Diencephalon (tissue), 2 donors: ENCODE results near the genes KPTN, CRX and BSPH1.

- RAMPAGE, long total RNA = no peak
These were observed 8.3 kb upstream of the SAE1 start for GRCh38 chr19:47122266-47122894.

GRCh38 chr19:47296303-47296578 is 13.4 kb upstream of the C5AR1 start:
- RAMPAGE, long total RNA = no peak

GRCh38 chr19:47323056-47323440 is 8.9 kb upstream of the C5AR2 start:
- RAMPAGE, long total RNA = no peak

GRCh38 chr19:47379687-47380035 is 30.5 kb downstream of the DHX34 start:
- RAMPAGE, long total RNA = no peak

GRCh38 chr19:47414409-47415119 is 4.8 kb downstream of the MEIS3 start:
- RAMPAGE, long total RNA = no peak

- RAMPAGE, long total RNA = no peak
These were observed 1.4 kb downstream of the MEIS3 start for GRCh38 chr19:47417813-47418462.

- RAMPAGE, long total RNA = start-site peak on the plus strand at chr19:47484286-47484300, 32 and 27 reads in 2 replicates
These were observed at the start of gene KPTN for GRCh38 chr19:47483446-47484562. Gene KPTN (minus strand): TSS chr19:47484219.

GRCh38 chr19:47495314-47495773 is 11.3 kb upstream of the KPTN start:
- RAMPAGE, long total RNA = no peak

DNA sequence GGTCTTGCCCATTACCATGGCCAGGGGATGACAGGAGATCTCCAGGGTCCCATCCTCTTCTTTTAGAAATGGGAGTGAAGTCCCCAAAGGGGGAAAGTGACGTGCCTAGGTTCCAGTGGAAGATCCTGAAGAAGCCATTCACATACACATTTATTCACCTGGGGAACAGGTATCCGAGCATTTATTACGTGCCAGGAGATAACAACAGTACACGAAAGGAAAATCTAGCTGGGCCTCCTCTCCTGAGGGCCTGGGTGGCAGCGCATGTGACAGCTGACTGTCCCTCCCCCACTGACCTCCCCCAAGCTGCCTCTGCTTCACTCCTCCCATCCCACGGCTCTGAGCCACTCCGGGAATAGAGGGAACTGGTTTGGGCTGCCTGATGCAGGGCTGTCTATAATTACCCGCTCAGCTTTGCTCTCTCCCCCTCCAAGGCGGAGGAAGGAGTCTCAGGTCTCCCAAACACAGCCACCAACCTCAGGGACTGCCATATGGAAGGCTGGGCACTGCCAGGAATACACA is 8.0 kb downstream of the NAPA start:
- RAMPAGE, long total RNA = no peak

GRCh38 chr19:47581446-47582112 is 8.6 kb upstream of the ZNF541 start:
- RAMPAGE, long total RNA = no peak

GRCh38 chr19:47613647-47614082 is 4.7 kb downstream of the BICRA start:
- RAMPAGE, long total RNA = no peak

DNA sequence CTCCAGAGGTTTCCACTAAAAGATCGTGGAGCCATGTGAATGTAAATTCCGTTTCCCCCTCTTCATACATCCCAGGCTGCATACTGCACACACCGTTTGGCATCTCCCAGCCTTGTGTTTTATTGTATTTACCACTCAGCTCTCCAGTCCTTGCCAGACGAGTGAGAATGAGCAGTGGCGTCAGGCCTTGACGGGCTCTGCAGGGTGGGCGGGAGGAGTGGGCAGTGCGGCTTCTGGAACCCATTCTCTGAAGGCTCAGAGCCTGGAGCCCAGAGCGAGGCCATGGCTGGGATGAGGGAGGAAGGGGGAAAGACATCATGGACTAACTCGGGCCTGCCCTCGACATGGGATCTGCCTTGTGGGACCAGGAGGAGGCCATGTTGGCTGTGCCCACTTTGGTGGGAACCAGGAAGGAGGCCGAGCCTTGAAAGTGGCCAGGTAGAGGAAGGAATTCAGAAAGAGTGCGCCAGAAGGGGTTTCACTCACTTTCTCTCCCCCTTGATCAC is 25.1 kb downstream of the BICRA start:
- RAMPAGE, long total RNA = no peak

DNA sequence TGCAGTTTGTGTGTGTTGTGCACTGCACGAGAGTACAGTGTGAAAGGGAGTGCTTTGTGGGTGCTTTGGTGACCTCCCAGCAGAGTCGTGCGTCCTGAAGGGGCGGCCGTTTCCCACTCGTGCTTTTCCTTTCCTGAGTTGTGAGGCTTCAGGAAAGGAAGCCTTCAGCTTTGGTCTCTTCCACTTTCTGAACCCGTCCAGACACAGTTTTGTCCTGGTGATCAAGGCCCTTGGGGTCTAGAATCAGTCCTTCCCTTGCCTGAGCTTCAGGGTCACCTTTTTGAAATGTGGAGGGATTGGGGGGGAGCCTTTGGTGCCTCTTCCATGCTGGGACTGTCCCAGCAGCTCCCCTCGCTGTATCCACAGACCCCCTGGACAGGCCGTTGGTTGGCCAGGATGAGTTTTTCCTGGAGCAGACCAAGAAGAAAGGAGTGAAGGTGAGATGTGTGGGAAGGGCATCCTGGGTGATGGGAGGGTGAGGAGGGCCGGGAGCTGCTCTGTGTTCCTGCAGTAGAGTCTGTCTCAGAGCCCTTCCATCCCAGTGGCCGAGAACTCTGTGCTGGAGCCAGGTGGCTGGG is 5.9 kb downstream of the NOP53 start:
- RAMPAGE, long total RNA = no peak

GRCh38 chr19:47756034-47756831 is 10.9 kb downstream of the NOP53 start:
- RAMPAGE, long total RNA = no peak

- RAMPAGE, long total RNA = no peak
These were observed at the start of gene CRX for GRCh38 chr19:47821813-47822322. Gene CRX (plus strand): TSS chr19:47821937.

GRCh38 chr19:47992110-47992402 is at the start of gene BSPH1:
Gene BSPH1 (minus strand): TSS chr19:47992170.
- RAMPAGE, long total RNA = no peak

DNA sequence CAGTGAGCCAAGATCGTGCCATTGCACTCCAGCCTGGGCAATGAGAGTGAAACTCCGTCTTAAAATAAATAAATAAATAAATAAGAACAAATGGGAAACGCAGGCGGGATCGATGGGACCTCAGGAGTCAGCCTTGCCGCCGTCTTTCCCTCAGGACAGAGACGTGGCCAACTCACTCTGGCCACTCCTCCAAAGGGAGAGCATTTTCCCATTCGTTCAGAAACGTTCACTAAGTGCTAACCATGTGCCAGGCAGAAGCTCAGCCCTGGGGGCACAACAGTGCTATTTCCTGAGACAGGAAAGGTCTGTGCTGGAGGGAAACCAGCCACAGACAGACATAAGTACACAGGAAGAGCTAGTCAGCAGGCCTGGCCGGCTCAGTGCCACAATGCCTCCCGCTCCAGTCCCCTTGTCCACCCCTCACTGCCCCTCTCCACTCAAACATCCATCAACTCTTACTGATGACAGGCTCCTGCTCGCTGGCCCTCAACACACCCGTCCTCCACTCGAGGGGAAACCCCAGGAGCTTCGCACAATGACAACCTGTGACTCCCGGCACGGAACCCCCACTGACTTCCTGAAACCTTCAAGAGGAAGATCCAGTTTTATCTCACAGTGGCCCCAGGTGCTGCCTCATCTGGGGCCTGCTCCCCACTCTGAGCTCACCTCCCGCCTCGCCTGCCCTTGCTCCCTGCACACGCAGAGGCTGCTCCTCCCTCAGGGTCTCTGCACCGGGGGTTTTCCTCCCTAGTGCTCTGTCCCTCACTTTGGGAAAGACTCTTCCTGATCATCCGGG is 11.3 kb upstream of the PLA2G4C start:
- RAMPAGE, long total RNA = no peak

DNA sequence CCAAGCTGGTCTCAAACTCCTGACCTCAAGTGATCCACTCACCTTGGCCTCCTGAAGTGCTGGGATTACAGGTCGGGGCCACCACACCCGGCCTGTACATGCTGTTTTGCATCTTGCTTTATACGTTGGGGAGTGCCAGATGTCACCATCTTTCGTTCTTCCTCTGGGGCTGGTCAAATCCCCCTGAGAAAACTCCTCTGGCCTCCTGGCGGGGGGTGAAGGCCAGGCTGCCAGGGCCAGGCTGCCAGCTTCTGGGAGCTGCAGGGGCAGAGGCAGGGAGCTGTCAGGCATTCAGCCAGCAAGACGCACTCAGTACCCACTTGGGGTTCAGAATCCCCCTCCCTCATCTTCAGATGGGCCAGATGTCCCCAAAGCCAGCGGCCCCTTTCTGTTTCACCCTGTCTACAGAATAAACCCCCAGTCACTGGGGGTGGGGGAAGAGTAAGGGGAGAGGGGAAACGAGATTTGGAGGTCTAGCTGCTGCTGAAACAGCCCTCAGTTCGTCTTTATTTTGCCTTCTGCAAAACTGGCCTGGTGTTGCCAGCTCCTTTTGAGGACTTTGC is 16.1 kb downstream of the ZSWIM9 start:
- RAMPAGE, long total RNA = no peak

- RAMPAGE, long total RNA = no peak
These were observed 11.4 kb downstream of the CARD8 start for GRCh38 chr19:48244276-48244723.

GRCh38 chr19:48333092-48333615 is 7.8 kb downstream of the EMP3 start:
- RAMPAGE, long total RNA = no peak